Measurements from ENCODE around the gene DUSP29.

DNA sequence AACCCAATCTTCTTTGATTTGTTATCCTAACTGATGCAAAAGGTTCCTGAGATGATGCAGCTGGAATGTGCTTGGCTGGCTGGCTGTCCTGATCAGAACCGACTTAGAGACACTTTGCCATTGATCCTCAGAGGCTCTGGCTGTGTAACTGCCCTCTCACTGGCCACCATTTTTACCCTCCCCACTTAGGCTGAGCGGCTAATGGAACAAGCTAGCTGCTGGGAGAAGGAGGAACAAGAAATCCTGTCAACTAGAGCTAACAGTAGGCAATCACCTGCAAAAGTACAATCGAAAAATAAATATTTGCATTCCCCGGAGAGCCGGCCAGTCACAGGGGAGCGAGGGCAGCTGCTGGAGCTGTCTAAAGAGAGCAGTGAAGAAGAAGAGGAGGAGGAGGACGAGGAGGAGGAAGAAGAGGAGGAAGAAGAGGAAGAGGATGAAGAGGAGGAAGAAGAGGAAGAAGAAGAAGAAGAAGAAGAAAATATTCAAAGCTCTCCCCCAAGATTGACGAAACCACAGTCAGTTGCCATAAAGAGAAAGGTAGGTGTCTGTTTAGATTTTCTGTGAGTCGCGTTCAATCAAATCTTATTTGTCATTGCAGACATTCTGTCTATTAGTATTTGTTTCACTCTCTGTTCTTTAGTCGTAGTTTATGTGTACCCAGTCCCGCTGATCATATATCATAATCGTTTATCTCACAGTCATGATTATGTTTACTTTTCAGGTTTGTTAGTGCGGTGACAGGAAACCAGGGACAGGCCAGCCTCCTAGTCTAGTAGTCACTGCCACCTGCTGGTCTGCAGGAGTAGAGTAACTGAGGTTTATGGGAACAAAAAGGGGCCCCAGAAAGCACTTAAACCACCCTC is 51.5 kb downstream of the DUSP29 start:
- RRBS = no CpG with 5 or more reads among the region's 14 CpGs

- RRBS = no CpG with 5 or more reads among the region's 17 CpGs
These were observed at the start of gene DUSP29 for GRCh38 chr10:75073509-75073922. TSS of gene DUSP29 (minus strand) at chr10:75073642.

DNA sequence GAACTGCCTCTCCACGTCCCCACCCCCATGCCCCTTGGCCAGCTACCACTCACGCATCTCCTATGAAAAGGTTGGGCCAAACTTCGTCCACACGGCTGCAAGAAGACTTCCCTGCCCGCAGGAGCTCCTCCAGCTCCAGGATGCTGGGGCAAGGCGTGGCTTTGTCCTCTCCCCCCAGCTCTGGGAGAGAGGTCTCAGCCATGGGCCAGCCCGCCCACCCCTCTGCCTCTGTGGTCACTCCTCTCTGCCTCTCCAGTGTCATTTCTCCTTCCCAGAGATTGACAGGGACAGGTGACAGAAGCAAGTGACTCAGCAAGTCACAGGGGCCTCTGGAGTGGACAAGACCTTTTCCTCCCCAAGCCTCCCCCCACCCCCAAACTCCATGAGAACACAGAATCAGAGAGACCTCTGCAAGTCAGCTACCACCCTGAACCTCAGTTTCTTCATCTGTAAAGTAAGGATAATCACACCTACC is 2.5 kb upstream of the SAMD8 start:
- RRBS = no CpG with 5 or more reads among the region's 7 CpGs

- RRBS = no CpG with 5 or more reads among the region's 7 CpGs
These were observed 2.5 kb upstream of the VDAC2 start for GRCh38 chr10:75207952-75208703.

DNA sequence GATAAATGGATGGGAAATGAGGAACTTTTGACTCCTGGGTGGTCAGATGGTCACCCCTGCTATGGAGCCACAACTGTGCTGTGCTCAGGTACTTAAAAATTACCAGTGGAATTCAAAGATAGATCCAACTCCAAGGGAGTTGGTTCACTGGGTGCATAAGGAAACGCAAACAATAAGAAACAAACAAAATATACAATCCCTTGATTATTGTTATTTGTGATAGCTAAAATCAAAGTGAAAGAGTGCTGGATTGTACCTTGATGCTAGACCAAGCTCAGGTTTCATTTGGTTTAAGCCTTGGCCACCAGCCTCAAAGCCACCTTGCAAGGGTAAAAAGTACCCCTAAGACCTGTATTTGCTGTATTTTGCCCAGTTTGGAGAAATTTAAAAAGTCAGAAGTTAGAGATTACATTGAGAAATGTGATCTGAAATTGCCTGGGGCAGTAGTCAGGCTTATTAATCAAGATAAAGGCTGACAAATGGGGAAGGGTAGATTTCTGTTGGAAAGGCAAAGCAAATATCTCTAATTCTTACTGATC is 11.2 kb downstream of the COMTD1 start:
- RRBS = no CpG with 5 or more reads among the region's 1 CpG

- RRBS = no CpG with 5 or more reads among the region's 12 CpGs
These were observed 2.3 kb downstream of the COMTD1 start for GRCh38 chr10:75233333-75233912.

DNA sequence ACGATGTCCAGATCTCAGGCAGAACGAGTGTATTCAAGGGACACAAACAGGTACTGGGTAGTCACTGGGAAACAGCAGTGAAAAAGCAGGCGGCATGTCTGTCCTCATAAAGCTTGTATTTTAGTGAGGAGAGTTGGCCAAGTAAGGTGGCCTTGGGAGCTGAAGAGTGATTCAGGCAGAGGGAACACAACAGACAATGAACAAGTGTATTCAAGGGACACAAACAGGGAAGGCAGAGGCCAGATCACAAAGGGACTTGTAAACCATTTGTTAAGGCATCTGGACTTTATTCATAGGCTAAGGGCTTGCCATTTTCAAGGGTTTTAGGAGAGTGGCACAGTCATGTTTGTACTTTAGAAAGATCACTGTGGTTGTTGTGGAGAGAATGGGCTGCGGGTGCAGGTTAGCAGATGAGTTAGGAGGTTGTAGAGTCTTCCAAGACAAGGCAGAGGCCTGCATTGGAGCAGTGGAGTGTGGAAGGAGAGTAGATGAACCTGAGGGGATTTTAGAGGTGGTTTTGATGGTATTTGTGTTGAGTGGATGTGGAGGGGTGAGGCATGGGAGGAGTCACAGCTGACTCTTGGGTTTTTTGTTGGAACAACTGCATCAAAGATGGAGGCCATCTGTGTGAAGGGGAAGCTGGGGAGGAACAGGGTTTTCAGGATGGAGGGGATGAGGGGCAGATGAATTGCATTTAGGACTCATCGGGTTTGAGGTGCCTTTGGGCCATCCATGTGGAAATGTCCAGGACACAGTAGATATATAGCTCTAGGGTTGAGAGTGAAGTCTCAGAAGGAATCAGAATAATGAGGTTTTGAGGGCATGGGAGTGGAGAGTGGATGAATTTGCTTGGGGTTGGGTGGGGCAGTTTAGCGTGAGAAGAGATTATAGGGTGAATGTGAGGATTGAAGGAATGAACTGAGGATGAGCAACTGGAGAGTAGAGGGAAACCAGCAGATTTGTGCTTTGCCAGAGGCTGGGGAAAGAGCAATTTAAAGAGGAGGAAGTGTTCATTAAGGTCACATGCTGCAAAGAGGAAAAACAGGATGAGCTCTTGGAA is 49.3 kb downstream of the LRMDA start:
- RRBS = no CpG with 5 or more reads among the region's 6 CpGs

DNA sequence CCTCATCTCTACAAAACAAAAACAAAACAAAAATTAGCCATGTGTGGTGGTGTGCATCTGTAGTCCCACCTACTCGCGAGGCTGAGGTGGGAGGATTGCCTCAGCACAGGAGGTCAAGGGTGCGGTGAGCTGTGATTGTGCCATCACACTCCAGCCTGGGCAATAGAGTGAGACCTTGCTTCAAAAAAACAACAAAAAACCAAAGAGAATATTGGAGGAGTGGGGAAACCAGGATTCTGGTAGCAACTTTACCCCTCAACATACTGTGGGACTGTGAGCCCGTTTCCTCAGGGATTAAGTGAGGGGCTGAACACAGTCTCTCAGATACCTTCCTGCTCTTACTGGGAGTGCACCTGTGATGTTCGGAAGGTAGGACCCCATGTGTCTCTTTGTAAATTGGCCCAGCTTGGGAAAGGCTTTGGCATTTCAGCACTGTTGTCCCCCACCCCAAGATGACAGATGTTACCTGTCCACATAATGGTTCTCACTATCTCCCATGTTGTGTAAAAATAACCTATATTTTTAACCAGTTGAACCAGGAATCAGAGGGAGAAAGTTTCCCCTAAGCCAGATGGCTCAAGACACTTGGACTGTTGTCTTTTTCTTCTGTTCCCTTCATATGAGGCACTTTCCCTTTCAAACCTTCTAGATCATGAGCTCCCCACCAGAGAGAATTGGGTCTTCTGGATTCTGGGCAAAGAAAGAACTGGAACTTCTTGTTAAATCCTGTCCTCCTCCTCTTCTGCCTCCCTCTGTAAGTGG is 79.9 kb downstream of the LRMDA start:
- RRBS = no CpG with 5 or more reads among the region's 5 CpGs

DNA sequence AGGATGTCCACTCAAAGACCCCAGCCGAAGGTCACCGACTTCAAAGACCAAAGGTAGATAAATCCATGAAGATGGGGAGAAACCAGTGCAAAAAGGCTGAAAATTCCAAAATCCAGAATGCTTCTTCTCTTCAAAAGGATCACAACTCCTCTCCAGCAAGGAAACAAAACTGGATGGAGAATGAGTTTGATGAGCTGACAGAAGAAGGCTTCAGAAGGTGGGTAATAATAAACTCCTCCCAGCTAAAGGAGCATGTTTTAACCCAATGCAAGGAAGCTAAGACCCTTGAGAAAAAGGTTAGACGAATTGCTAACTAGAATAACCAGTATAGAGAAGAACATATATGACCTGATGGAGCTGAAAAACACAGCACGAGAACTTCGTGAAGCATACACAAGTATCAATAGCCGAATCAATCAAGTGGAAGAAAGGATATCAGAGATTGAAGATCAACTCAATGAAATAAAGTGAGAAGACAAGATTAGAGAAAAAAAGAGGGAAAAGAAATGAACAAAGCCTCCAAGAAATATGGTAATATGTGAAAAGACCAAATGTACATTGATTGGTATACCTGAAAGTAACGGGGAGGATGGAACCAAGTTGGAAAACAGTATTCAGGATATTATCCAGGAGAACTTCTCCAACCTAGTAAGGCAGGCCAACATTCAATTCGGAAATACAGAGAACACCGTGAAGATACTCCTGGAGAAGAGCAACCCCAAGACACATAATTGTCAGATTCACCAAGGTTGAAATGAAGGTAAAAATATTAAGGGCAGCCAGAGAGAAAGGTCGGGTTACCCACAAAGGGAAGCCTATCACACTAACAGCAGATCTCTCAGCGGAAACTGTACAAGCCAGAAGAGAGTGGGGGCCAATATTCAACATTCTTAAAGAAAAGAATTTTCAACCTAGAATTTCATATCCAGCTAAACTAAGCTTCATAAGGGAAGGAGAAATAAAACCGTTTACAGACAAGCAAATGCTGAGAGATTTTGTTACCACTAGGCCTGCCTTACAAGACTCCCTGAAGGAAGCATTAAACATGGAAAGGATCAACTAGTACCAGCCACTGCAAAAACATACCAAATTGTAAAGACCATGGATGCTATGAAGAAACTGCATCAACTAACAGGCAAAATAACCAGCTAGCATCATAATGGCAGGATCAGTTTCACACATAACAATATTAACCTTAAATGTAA is 145.8 kb downstream of the LRMDA start:
- RRBS = no CpG with 5 or more reads among the region's 12 CpGs

- RRBS = no CpG with 5 or more reads among the region's 5 CpGs
These were observed 175.0 kb downstream of the LRMDA start for GRCh38 chr10:75606244-75606971.

DNA sequence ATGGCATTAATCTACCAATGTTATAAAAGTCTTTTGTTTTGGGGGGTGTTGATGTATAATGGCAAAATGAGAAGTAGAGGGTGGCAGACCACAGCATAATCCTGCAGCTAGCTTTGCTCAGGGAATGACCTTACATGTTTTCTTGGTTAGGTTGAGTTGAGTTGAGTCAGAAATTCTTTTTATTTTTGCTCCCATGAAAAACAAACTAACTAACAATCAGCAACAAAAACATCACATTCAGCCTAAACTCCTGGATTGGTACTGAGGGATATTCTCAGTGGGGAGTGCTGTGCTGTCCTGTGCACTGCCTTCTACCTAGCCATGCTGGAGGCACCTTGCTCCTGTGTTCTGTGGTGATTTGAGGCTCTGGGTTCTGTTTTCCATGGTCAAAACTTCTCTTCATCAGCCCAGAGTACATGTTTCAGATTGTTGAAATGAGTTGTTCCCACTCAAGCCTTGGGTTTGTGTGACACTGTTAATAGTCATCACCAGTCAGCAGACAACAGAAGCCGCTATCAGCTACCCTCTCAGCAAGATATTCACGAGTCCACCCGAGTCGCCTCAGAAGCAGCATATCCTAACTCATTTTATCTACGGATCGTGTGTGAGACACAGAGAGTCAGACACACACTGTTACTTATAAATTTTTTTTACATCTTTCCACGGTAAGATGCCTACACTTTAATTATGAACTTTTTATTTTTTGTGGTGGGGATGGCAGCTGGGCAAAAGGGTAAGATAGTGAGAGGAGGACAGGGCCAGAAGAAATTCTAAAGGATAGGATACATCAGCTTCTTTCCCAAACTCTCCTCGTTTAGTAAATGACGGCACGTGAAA is 304.0 kb downstream of the LRMDA start:
- RRBS = no CpG with 5 or more reads among the region's 10 CpGs

GRCh38 chr10:75763854-75764729 is 332.7 kb downstream of the LRMDA start:
- RRBS = no CpG with 5 or more reads among the region's 10 CpGs

GRCh38 chr10:76086452-76087355 is 655.3 kb downstream of the LRMDA start:
- RRBS = no CpG with 5 or more reads among the region's 13 CpGs

DNA sequence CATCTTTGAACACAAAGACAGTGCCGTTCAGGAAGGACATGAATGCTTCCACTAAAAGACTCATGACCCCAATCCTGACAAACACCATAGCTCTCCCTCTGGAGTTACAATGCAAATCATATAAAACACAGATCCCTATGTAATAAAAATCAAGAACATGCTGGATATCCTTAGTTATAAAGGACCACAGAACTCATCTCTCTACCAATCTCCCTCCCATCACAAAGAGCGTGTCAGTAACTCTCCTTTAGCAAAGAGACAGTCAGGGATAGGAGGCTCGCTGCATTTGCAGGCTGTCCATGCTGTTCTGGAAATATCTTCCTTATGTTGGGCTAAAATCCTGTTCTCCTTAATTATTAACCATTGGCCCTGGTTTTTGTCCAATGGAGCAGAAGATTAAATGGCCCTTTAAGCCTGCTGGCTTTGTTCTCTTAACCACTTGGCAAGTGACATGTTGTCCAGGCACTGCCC is 700.7 kb downstream of the KCNMA1 start:
- RRBS = no CpG with 5 or more reads among the region's 3 CpGs

DNA sequence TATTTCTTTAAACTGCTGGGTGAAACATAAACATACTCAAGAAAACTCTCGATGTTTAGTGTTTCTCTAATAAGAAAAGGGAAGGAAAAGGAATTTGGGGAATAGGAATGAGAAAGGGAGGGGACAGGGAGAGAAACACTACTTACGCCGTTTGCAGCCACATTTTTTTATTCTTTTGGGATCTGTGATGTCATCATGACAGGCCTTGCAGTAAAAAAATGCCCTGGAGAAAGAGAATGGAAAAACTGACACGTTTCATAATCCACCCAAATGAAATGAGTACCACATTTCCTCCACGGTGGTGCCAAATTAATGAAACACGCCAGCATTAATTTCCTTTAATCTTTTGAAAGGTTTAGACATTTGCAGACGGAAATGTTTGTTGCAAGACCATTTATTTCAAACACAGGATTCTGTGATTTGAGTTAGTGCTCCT is 625.8 kb downstream of the KCNMA1 start:
- RRBS = no CpG with 5 or more reads among the region's 7 CpGs

GRCh38 chr10:77163877-77164586 is 473.6 kb downstream of the KCNMA1 start:
- RRBS = no CpG with 5 or more reads among the region's 4 CpGs

DNA sequence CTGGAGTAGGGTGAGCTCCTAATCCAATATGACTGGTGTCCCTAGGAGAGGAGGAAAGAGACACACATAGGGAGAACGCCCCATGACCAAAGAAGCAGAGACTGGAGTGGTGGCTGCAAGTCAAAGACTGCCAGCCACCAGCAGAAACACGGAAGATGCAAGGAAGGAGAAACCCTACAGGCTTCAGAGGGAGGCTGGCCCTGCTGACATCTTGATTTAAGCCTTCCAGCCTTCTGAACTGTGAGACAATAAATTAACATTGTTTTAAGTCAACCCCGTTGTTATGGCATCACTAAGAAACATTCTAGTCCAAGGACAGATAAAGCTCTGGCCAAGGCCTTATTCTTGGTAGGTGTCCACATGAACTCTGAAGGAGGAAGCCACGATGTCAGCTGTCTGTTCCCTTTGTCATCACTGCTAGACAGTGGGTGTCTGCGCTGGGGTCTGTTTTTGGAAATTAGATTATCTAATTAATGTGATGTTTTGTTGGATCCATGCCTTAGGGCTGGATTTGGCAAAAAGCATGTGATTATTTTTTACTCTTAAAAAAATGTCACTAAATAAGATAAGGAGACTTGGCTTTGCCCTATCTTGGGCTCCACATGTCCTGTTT is 214.8 kb downstream of the KCNMA1 start:
- RRBS = no CpG with 5 or more reads among the region's 5 CpGs

GRCh38 chr10:77485894-77486226 is 151.7 kb downstream of the KCNMA1 start:
- RRBS = no CpG with 5 or more reads among the region's 2 CpGs

GRCh38 chr10:77550295-77550768 is 87.3 kb downstream of the KCNMA1 start:
- RRBS = no CpG with 5 or more reads among the region's 10 CpGs

DNA sequence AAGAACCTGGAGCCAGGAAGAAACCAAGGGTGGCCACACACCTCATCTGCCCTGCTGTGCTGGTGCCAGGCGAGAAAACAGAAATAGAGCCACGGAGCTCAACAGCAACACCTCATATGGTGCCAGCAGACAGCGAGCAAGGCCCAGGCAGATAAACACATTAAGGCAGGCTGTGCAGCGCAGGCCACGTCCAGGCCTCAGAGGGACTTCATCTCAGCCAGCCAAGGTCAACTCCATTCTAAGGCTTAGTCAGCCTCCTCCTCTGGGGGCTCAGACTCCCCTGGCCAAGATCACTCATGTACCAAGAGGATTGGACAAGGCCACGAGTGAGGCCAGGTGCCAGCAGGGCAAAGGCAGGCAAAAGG is 46.7 kb downstream of the KCNMA1 start:
- RRBS = no CpG with 5 or more reads among the region's 6 CpGs